Skeletal muscle satellite cell (primary cell): ENCODE measurements around the genes HIRA and TXNRD2.

DNA sequence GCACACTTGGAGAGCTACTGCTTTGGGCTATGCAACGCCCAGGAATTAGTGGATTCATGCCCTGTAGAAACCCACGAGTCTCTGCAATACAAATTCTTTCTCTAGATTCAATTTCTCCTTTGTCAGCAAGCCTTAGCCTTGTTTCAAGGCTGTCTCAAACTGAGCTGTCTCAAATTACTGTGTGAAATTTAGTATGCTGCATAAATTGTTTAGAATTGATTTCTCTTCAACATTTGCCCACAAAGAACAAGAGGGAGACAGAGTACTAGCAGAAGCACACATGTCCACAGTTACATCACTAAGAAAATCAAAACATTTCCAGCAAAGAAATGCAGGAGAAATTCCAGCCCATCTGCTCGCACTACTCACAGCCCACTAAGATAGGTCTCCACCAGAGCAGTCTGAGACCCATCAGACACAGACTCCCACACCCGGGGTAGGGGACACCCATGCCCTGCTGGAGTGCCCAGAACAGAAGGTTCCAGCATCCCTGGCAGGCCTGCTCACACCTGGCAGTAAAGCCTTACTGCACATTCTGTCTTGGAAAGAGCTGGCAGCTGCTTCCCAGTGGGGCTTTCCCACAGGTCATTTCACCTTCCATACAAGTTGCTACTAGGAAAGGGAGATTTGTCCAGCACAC is 17.9 kb downstream of the DGCR2 start:
- CAGE, long polyA plus RNA, result no peak

- CAGE, long polyA plus RNA, result no peak
Observed at GRCh38 chr22:19137831-19138298, 6.6 kb downstream of the ESS2 start.

- CAGE, long polyA plus RNA, result start-site peak on the plus strand at chr22:19432439-19432588, 1,395 and 1,314 reads in 2 replicates
Observed at GRCh38 chr22:19431563-19432632, at the start of gene HIRA. HIRA (minus strand) TSS chr22:19431733.

GRCh38 chr22:19451023-19452203 is 3.9 kb upstream of the C22orf39 start:
- CAGE, long polyA plus RNA, result no peak

DNA sequence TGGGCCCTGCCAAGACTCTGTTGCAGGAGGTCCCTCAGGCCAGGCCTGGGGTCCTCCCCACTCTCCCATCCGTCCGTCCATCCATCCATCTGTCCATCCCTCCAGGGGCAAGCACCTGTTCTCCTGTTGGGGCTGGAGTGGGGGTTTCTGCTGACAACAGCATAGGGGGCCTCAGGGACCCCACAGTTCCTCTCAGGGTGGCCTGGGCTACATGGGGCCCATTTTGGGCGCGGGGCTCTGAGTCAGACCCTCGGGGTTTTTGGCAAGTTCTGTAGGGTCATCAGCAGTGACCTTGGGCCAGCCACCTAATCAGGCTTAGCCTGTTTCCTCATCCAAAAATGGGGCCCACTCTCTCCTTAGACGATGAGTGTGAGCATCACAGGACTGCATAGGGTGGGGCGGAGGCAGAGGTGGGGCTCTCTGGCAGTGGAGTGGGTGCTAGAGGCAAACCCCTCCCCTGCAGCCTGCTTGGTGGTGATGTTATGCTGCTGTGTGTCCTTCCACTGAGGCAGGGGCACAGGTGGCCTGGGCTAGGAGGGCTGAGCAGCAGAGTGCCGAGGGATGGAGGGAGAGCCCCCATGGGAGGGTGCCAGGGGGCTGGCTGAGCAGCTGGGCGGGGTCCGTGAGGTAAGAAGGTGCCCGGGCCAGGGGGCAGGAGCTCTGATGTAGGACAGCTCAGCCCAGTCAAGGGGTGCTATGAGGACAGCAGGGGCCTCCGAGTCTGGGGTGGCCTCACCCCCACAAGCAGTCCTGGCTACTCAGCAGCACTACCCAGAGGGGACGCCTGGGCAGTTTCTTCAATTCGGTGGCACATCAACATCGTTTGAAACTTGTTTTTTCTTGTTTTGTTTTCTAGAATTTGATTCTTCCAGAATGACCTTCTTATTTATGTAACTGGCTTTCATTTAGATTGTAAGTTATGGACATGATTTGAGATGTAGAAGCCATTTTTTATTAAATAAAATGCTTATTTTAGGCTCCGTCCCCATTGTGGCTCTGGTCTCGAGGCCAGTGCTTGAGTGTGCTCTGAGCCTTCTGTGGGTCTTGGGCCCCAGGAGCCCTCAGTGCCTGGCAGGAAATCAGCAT is 4.2 kb downstream of the CLDN5 start:
- CAGE, long polyA plus RNA, result no peak

DNA sequence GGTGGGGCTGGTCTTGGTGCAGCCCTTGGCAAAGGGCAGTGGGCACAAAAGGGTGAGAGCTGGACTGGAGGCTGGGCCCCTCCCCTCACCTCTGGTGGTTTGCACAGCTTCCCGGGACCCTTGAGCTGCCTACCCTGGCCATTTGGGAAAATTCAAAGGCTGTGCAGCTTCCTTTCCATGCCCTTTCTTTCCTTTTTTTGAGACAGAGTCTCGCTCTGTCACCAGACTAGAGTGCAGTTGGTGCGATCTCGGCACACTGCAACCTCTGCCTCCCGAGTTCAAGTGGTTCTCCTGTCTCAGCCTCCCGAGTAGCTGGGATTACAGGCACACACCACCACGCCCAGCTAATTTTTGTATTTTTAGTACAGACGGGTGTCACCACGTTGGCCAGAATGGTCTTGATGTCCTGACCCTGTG is 3.1 kb downstream of the CLDN5 start:
- CAGE, long polyA plus RNA, result no peak

DNA sequence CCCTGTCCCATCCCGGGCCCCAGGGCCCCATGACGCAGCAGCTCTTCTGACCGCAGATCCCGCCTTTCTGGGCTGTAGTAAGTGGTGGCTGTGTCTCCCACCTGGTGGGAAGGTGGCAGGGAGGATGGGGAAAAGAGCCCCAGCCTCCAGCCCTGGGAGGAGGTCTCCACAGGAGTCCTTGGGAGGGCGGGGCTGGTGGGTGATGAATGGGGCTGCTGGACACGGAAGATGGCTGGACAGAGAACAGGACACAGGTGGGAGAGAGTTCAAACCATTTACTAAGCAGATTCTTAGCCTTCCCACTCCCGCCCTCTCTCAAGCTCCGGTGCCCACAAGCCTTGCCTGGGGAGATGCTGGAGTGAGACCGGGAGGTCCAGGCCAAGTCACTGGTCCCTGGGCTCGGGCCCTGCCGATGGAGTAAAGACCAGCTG is 1.4 kb downstream of the CLDN5 start:
- CAGE, long polyA plus RNA, result no peak

GRCh38 chr22:19554650-19555174 is 30.5 kb upstream of the CLDN5 start:
- CAGE, long polyA plus RNA, result no peak

- CAGE, long polyA plus RNA, result no peak
Observed at GRCh38 chr22:19622187-19622637, 92.1 kb upstream of the SEPTIN5 start.

DNA sequence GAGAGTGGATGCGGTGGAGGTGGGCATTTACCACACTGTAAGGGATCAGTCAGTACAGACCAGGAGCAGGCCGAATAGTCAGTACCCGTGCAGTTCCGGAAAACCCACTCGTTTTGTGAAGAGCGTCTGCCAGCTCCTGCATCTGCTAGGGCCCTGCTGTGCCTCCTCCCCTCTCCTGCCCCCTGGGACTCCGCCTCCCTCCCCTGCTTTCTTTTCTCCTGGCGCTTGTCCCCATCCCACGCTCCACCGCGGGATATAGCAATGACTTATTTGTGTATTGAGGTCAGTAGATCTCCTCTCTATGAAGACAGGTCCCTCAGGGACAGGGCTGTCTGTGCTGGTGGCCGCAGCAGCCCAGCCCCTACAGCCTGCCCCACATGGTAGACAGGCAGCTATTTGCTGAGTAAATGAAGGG is 50.3 kb upstream of the SEPTIN5 start:
- CAGE, long polyA plus RNA, result no peak

DNA sequence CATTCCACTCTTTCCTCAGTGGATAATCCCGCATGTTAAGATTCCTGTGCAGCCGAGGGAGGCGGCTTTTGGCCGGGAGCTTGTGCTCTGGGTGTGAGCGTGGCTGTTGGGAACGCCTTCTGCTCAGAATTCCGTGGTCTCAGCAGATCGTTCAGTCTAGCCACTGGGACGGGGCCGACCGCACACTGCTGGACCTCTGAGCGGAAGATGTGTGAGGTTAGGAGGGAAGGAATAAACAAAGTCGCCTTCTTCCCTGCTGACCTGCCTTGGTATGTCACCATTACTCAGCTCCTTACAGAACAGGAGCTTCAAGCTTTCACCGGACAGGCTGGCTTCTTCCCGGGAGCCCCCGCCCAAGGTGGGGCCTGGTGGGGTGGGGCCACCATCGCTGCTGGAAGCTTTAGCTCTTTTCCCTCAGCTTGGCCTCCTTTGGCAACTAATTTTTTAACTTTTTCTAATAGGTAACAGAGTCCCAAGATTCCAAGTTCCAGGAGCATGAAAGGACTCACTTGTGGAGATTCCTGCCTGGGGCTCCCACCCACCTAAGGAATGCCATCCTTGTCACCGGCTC is 22.5 kb upstream of the SEPTIN5 start:
- CAGE, long polyA plus RNA, result no peak

DNA sequence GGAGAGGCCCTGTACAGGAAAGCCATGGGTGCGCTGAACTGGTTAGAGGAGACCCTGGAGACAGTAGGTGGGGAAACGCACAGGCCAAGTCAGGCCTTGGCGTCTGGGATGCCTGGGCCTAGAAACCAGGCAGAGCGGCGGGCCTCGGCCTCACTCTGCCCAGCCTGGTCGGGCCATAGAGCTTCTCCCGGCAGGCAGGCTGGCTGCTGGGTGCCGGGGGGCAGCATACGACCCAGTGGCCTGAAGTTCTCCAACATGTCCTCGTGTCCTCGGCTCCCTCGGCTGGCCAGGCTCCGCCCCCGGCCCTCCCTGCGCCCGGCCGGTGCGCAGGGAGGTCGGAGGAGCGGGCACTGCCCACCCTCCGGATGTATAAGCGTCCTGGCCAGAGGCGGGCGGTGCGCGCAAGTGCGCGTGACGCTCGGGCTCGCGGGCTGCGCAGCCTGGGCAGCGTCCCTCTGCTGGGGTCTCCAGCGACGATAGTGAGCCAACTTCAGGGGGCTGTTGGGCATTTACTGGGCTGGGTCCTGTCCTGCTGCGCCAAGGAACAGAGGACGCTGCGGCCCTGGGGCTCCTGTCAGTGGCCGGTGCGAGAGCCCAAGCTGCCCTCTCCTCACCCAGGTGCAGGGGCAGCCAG is 2.1 kb upstream of the TBX1 start:
- CAGE, long polyA plus RNA, result no peak

DNA sequence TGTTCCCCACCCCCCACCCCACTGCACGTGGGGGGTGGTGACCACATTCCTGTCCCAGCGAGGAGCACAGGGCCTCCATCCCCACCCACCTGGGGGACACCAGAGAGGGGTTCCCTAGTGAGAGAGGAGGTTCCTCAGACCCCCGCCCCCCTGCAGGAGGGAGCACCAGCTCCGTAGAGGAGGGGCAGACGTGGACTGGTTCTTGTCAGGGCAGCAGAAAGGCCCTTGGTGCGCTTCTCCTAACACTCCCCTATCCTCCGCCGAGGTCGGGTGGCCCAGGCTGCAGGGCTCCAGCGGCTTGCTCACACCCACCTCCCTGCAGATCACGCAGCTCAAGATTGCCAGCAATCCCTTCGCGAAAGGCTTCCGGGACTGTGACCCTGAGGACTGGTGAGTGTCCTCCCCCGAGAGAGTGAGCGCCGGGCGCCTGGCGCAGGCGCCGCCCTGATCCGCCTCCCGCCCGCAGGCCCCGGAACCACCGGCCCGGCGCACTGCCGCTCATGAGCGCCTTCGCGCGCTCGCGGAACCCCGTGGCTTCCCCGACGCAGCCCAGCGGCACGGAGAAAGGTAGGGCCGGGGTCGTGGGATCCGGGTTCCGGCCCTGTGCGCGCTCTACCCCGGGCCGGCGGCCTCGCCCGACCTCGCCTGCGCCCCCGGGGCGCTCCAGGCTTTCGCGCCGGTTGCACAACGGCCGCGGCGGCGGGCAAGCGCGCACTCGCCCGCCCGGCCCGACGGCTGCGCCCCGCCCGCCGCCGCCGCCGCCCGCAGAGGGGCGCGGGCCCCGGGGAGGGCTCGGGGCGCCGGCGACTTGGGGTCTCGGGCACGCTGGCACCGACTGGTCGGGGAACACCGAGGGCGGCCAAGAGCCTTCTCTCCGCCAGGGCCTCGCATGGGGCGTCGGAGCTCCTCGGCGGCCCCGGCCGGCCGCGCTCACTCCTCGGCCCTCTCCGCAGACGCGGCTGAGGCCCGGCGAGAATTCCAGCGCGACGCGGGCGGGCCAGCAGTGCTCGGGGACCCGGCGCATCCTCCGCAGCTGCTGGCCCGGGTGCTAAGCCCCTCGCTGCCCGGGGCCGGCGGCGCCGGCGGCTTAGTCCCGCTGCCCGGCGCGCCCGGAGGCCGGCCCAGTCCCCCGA is 5.2 kb downstream of the TBX1 start:
- CAGE, long polyA plus RNA, result no peak

DNA sequence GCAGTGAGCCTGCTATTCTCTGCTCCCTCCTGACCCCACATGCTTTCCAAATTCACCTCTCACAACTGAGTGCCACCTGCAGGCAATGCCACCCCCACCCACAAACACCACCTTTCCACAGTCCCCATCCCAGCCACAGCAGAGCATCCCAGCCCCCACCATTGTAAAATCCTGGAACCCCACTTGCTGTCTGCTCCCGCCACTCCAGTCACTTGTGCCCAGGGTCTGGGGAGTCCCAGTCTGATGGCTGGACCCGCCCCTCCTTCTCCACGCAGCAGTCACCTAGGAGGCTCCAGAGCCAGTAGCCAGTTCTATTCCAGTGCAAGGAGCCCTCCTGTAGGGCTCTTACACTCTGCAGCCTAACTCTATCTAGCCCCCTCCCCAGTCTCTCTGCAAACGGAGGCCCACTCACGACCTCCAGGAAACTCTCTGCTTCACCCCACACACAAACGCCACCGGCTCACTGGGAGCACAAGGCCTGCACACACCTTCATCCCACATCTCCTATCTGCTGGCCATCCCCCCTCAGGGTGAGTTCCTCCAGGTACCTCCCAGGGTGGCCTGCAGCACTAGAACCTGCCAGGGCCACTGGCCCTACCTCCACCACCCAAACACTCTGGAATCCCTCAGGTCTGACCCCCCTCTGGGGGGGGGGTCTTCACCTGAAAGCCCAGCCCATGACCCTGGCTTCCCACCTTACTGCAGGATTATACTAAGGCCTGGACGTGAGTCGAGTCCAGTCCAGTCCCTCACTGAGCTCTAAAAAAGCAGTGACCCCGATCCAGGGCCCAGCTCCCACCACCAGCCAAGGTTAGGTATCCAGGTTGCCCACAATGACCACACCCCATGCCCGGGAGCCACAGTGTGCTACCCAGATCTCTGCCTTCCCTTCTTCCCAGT is 1.4 kb downstream of the GNB1L start:
- CAGE, long polyA plus RNA, result no peak

DNA sequence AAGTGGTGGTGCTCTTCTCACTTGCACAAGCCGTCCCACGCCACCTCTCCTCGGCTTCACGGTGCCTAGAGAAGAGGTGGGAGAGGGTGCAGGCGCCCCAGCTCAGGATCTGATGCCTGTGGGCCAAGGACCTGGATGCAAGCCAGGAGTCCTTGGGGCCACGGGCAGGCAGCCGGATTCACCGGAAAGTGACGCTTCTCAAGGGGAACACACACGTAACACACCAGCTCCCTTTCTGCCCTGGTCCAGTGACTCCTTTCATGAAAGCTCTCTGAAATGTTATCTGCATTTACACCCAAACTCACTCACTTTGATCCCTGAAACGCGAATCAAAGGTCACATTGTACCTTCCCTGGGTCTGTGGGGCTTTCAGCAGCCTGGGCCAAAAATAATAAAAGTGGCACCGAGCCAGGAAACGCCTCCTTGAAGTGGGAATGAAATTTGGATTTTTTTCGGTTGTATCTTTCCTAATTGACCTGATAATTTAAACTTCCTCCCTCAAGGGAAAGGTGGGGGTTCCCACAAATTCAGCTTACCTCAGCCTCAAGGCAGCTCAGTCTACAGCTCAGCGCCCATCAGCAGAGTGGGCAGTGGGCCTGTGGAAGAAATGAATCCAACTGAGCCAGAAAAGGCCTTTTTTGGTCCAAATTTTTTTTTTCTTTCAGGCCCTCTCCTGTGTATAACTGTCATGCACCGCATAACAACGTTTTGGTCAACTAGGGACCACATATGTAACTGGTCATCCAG is 1.2 kb upstream of the GNB1L start:
- CAGE, long polyA plus RNA, result no peak

GRCh38 chr22:19877870-19878588 is 23.4 kb upstream of the GNB1L start:
- CAGE, long polyA plus RNA, result no peak

GRCh38 chr22:19909533-19910823 is 31.6 kb upstream of the COMT start:
- CAGE, long polyA plus RNA, result no peak

DNA sequence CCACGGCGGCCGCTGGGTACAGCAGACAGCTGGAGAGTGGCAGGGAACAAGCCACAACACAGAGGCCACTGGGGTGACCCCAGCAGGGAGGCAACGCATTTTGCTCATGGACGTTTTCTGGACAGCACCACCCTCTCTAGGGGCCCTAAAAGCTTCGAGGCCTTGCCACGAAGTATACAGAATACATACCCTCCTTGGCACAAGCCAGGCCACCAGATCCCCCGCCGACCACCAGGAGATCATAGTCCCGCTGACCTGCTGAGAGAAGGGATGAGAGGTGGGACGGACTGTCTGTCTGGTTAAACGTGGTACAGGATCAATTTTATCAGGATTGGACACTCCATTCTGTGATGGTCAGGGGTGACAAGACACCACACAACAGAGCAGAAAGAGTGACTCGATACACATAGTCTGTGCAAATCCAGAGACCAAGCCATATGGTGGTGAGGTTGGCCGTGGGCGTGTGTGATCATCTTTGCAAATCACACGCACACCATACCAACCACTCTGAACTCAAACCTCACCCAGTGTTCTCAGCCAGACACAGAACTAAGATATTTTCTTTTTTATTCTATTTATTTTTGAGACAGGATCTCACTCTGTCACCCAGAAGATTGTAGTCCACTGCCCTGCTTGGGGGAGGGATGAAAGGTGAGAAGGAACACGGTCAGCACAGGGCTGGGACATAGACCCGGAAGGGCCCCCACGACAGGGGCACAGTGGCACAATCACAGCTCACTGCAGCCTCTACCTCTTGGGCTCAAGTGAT is 10.5 kb upstream of the COMT start:
- CAGE, long polyA plus RNA, result no peak

- CAGE, long polyA plus RNA, result start-site peak on the plus strand at chr22:19941758-19941881, 1,360 and 1,962 reads in 2 replicates; start-site peak on the minus strand at chr22:19941807-19941833, 64 and 80 reads in 2 replicates
Observed at GRCh38 chr22:19941609-19942151, at the start of gene TXNRD2. TXNRD2 (minus strand) TSS chr22:19941818.

DNA sequence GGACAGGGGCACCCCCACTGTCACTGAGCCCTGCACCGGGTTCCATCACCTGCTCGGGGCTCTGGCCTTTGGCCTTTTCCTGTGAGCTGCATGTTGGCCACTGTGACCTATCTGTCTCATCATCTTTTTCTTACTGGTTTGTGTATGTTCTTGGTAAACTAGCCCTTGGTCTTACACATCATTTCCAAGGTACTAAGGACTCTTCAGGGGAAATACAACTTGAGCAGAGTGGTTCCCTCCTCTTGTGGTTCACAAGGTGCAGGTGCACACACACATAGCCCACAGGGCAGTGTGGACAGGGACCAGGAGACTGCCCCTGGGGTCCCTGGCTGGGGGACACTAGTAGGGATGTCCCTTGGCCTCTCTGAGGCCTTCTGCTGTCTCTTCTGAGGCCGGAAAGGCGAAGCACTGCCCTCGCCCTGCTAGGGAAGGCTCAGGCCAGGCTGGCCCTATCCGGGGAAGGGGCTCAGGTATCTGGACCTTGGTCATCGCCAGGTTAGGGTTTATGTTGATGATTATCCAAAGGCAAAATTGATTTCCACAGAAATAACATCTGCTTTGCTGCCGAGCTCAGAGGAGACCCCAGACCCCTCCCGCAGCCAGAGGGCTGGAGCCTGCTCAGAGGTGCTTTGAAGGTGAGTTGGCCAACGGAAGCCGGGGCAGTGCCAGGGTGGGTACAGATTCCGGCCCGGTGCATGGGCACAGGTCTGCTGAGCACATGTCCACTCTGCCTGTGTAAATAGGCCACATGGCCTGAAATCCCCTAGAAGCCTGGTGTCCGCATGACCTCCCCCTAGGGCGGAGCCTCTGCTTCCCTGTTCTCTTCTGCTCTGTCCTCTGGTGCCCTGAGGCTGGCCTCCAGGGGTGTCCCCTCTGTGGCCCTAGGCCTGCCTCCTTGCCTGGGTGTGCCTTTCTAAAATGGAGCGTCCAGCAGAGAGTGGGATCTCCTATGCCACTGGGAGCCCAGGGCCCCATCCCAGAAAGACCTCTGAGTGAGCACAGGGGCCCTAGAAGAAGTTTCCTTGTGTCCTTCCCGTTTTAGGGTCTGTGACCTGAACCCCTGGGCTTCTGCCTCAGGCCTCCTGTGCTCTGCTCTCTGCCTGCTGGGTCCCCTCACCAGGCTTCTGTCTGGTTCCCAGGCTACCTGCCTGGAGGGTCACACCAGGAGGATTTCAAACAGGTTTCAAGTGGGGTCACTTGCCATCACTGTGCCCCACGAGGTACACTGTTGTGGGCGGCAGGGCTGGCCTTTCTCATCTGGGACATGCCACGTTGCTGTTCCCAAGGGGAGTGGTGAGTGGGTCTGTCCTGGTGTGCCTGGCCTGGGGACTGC is 19.5 kb upstream of the TXNRD2 start:
- CAGE, long polyA plus RNA, result no peak